Thoracic aorta endothelial cell (primary cell): ENCODE data around the genes DRAXIN, C1orf167 and CLCN6.

DNA sequence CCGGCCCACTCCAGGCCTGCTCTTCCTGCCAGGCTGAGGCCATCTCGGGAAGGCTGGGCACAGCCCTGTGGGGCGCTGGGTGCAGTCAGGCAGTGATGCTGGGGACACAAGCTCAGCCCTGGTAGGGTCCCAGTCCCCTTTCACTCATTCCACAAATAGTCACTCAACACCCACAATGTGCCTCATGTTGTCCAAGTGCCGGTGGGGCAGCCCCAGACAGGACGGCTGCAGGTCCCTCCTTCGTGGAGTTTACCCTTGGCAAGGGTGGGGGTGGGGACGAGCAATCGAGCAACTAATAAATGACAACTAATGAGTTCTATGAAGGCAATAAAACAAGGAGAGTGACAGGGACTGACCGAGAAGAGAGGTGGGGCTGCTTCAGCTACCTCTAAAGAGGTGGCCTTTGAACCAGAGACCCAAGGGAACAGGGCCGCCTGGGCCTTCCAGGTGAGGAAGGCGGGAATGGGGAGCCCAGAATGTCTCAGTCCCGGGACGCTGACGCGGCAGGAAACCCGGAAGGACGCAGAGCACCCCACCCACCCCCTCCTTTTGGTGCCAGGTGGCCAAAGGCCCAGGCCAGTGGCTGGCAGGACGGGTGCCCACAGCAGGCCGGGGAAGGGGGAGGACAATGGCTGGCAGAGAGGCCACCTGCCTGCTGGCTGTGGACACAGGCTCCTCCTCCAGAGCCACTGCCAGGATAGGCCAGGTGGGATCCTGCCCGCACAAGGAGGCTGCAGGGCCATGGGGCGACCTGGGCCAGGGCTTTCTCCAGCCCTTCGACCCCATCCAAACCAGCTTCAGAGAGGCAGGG is 58.4 kb downstream of the CASZ1 start:
- CAGE, long polyA plus RNA, result no peak

DNA sequence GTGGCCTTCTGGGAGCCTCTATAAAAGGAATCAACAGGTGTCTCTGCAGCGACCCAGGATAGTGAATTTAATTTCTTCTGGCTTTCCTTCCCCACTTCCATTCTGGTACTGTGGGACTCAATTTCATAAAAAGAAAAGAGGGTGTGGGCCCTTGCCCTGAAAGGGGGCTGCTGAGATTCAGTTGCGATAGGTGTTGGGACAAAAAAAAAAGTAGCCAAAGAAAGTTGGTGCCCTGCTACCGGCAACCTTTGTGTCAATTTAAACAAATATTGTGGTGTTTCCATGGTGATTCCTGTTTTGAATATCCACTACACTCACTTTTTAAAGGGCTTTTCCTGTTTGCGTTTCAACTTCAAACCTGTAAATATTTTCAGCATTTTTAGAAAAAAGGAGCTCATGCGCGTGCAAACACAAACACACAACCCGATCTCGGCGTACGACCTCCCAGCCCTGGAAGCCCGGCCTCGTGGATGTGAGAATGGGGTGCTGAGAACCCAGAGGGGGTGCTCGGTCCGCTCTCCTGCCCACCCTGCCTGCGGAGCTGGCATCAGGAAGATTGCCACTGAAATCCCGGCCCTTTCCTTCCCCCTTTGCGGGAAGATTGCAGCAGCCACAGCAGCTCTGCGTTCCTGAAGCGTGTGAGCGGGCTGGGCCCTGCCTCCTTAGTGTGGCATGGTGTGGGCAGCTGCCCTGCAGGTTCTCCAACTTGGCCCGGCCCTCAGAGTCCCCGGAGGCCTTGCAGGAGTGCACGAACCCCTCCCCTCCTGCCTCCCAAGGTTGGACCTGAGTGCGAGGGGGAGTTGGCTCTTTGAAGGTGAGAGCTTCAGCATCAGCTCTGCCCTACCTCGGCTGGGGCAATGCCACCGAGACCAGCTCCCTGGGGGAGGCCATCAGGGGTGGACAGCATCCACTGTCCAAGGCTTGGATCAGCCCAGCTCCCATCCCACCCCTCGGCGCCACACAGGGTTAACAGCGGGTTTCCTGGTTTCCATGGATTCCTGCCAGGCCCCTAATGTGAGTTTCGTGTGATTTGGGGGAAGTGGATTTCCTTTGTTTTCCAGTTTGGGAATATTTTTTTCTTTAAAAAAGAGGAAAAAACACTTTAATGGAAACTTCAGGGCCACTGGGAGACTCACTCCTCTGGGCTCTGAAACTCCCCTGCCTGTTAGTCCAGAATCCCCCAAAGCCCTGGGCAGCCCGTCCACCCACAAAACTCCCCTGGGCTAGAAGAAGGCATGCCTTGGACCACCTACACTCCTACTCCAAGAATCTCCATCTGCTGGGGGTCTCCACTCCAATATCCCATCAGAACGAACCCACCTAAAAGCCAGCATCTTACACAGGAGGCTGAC is 34.6 kb downstream of the CASZ1 start:
- CAGE, long polyA plus RNA, result no peak

DNA sequence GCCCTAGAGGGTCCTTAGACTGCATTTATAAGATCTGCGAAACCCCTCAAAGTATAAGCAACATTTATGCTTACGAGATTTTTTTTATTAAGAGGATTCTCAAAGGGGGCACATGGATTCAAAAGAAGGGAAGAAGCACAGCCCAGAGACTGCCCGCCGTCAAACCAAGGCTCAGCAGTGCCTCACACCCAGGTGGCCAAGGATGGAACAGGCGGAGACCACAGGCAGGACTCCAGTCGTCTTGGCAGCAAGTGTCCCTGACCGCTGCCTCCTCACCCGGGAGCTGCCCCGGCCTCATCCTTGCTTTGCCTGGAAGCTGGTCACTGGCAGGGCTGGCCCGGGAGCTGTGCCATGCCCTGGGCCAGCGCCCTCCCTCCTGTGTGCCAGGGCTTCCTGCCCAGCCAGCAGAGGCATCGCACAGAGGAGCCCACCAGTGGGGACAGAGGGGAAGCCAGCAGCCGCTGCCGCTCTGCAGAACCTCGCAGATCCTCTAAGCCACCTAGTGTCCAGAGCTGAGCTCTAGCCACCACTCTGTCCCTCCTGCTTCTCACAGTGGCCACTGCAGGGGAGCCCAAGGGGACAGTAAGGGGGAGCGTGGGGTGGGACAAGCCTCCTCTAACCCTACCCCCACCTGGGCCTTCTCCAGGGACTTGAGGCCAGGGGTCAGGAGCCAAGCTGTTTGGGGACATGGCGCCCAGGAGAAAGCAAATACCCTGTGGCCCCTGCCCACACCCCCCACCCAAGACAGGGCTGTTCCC is 7.8 kb downstream of the CASZ1 start:
- CAGE, long polyA plus RNA, result no peak

GRCh38 chr1:10794757-10795469 is 1.5 kb downstream of the CASZ1 start:
- CAGE, long polyA plus RNA, result no peak

- CAGE, long polyA plus RNA, result no peak
Measured at GRCh38 chr1:10974044-10974479, 7.8 kb downstream of the C1orf127 start.

GRCh38 chr1:11027832-11028671 is 15.6 kb downstream of the TARDBP start:
- CAGE, long polyA plus RNA, result no peak

DNA sequence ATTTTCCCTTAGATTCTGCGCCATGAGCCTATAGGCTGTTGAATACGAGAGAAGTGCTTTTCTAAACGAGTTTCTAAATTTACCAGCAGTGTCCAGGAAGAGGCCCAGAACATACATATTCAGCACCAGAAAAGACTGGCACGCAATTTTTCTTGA is 700 bp upstream of the SRM start:
- CAGE, long polyA plus RNA, result no peak

- CAGE, long polyA plus RNA, result no peak
Measured at GRCh38 chr1:11396091-11396314, 83.0 kb upstream of the DISP3 start.

DNA sequence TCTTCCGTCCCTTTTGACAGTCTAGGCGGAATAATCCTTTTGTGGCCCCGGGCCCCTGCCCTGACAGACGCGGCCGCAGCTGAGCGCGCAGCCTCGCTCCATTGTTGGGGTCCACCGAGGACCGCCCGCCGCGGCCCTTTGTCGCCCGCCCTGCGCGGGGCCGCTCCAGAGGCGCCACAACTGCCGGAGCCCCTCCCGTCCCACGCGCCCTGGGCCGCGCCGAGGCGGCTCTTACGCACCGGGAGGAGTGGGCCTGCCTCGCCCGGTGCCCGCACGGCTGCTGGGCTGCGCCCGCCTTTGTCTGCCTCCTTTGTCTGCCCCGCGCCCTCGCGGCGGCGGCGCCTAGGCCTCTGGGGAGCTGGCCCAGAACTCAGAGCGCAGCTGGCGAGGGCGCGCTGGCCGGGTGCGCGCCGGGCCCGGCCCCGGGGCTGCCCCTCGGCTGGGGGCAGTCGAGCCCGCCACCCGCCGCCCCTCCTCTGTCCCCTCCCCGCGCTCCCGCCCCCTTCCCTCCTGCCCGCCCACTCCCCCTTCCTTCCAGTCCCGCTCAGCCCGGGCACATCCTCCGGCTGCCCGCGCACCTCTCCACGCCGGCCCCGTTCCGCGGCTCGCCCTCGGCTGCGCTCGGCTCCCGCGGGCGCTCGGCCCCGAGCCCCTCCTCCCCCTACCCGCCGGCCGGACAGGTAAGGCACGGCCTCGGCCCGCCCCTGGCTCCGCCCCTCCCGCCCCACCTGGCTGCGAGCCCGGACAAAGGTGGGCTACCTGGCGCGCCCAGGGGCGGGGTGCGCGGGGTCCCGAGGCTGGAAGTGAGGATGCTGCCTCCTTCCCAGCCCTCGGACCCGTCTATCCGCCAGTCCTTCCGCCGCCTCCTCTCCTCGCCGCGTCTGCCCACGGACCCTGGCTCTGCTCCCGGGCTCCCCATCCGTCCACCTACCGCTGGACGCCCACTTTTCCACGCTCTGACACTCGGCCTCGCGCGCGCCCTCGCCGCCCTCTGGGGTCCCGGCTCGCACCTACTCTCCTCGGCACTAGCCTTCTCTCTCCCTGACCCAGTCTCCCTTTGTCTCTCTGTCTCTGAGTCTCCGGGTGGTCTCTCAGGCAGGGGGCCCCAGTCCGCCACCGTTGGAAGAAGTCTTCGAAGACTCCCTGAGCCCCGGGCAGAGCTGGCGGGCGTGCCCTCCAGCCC is at the start of gene DRAXIN:
DRAXIN (plus strand) TSS at position 537 of the 1,183 bp plus-strand sequence.
- CAGE, long polyA plus RNA, result no peak

DNA sequence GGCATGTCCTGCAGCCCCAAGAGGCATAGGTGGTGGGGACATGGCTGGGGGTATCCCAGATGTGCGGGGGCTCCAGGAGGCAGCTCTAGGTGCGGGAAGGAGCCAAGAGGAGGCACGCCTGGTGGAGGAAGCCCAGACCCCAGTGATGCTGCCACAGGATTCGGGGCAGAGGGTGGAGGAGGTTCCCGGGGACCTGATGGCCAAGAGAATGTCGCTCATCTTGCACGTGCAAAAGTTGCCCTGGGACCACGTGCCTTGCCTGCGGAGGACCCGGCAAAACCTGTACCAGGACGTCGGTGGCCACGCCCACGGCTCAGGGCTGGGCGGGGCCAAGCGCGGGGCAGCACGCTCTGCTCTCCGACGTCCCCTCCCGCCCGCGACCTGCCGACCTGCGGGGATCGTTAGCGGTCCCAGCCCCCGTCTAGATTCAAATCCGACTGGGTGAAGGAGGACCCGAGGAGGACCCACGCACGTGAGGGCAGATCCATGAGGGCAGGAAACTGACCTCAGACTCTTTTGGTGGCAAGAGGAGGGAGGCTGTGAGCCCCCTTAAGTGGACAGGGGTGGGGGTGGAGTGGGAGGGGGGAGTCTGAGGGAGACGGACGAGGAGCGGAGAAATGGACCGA is at the start of gene C1orf167:
C1orf167 (plus strand) TSS at position 360 of the 626 bp plus-strand sequence.
- CAGE, long polyA plus RNA, result no peak

GRCh38 chr1:11806036-11806312 is at the start of gene CLCN6:
CLCN6 (plus strand) TSS chr1:11806191.
- CAGE, long polyA plus RNA, result no peak

GRCh38 chr1:11908915-11909144 is 17.4 kb downstream of the KIAA2013 start:
- CAGE, long polyA plus RNA, result no peak

- CAGE, long polyA plus RNA, result no peak
Measured at GRCh38 chr1:11924654-11925716, 1.2 kb downstream of the KIAA2013 start.

DNA sequence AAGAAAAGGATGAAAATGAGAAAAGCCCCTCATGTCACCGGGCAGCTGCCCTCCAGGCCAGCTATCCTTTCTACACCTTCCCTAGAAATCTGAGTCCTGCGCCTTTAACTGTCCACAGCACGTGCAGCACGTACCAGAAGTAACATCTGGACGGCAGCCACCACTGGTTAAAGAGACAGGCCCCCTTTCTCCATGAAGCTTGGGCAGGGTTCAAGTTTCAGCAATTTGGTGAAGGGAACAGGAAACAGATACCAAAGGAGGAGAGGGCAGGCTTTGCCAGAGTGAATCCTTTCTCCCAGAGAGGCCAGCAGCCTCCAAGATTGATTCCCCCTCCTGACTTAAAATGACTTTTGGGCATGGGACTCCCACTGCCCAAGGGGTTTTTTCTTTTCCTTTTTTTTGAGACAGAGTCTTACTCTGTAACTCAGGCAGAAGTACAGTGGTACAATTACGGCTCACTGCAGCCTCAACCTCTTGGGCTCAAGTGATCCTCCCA is 3.7 kb upstream of the KIAA2013 start:
- CAGE, long polyA plus RNA, result no peak

GRCh38 chr1:12081789-12082254 is 18.7 kb downstream of the TNFRSF8 start:
- CAGE, long polyA plus RNA, result no peak

DNA sequence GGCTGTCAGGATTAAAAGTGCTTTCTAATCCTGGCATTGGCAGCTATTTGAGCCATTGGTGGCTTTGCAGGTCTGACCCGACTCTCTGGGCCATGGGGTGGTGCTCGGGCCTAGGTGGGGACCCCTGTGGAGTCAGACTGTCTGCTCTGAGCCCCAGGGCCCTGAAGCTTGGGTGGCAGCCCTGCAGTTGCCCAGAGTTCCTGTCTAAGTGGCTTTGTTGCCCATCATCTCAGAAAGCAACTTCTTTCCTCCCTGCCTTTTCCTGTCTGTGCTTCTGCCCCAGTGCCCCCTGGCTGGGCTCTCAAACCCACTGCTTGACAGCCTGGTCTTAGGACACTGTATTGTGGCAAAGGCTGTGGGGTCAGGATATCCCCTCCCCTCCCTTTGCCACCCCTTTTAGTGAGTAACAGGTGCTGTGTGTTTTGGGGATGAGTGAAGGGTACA is 5.6 kb downstream of the TNFRSF1B start:
- CAGE, long polyA plus RNA, result no peak

DNA sequence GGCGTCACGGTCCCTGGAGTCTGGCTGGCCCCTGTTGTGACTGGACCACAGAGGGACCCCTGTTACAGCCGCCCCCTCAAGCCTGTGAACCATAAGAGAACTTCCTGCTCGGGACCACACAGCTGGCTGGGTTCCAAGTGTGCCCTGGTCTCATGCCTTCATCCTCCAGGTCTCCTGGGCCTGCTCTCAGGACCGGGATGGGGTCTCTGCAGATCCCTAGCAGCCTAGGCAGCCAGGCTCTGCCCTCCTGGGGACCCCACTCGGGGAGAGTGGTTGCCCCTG is 20.6 kb upstream of the VPS13D start:
- CAGE, long polyA plus RNA, result no peak

GRCh38 chr1:12237955-12238154 is 8.0 kb downstream of the VPS13D start:
- CAGE, long polyA plus RNA, result no peak

GRCh38 chr1:12409602-12410219 is 179.9 kb downstream of the VPS13D start:
- CAGE, long polyA plus RNA, result no peak

DNA sequence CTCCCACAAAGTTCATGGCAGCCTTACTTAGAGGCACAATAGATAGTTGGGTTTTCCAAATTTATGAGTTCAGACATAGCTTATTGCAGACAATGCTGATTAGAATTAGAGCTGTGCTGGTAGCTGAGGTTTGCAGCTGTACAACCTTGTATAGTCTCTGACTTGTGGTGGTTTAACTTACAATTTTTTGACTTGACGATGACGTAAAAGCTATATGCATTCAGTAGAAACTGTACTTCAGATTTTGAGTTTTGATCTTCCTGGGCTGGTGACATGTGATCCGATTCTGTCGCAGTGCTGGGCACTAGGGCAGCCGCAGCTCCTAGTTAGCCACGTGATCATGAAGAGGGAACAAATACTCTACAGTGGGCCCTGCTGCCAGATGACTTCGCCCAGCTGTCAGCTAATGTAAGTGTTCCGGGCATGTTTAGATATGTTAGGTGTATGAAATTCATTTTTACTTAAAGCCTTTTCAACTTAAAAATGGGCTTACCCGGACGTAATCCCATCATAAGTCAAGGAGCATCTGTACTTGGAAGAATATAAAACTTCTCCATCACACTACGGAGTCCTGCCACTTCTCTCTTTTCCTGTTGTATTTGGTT is 167.6 kb downstream of the DHRS3 start:
- CAGE, long polyA plus RNA, result no peak